PC-3 (cell line): ENCODE data around the genes PPFIA4 and CHI3L1.

GRCh38 chr1:202961940-202962613 is 4.0 kb upstream of the ADIPOR1 start:
- RAMPAGE, long total RNA: no peak

DNA sequence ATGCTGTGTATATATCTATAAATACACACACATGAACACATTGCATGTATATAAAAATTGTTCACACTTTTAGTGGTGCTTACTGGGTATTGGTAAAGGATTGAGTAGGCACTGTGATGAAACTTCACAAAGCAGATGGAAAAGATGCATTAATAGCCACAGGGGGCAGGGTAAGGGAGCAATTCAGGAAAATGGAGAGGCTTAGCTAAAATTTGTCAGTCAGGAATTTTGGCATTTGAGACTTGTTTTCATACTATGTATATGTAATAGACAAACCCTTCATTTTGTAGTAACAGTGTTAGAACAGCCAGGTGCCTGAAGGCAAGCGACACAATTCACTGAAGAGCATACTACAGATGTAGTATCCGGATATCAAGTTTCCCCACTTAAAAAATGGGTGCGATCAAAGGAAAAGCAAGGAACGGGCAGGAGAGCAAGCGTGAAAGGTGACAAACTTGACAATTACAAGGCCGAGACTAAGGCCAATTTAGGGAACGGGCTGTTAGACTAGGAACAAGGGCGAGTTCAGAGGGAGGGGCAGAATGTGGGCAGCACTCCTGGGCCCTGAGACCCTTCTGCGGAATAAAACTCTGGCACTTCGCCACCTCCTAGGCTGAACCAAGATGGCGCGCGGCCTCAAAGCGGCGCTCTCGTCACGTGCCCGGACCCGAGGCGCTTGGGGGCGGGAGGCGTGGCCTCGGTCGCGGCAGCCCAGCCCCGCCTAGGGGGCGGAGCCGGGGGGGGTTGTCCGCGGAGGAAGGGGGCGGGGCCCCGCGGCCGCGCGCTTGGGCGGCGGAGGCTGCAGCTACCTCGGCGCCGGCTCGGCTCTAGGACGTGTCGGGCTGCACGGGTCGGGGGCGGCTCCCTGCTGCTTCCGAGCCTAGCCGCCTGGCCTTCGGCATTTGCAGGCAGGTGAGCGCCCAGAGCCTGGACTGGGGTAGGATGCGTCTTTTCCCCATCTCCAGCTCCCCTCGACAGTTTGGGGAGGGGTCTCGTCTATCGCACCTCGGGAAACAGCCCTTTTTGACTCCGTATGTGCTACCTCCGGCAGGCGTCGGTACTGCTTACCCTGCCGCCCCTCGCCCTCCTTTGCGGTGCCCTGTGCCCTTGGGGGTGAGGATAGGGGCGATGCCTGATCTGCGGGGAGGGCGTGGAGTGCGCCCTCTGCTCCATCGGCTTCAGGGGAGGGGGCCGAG is at the start of gene PPFIA4:
Gene PPFIA4, plus strand, starts transcription at position 774 of the 1,196 bp plus-strand sequence.
- RAMPAGE, long total RNA: start-site peak on the plus strand centred at position 785 of the sequence, 10 bp wide, 10 and 9 reads in 2 replicates

- RAMPAGE, long total RNA: no peak
Measured at GRCh38 chr1:203035470-203036079, 9.3 kb downstream of the PPFIA4 start.

- RAMPAGE, long total RNA: no peak
Measured at GRCh38 chr1:203186420-203187655, at the start of gene CHI3L1. CHI3L1 (minus strand) TSS chr1:203186704.

- RAMPAGE, long total RNA: no peak
Measured at GRCh38 chr1:203280712-203281464, 24.4 kb upstream of the BTG2 start.

- RAMPAGE, long total RNA: no peak
Measured at GRCh38 chr1:203281914-203282733, 23.2 kb upstream of the BTG2 start.

DNA sequence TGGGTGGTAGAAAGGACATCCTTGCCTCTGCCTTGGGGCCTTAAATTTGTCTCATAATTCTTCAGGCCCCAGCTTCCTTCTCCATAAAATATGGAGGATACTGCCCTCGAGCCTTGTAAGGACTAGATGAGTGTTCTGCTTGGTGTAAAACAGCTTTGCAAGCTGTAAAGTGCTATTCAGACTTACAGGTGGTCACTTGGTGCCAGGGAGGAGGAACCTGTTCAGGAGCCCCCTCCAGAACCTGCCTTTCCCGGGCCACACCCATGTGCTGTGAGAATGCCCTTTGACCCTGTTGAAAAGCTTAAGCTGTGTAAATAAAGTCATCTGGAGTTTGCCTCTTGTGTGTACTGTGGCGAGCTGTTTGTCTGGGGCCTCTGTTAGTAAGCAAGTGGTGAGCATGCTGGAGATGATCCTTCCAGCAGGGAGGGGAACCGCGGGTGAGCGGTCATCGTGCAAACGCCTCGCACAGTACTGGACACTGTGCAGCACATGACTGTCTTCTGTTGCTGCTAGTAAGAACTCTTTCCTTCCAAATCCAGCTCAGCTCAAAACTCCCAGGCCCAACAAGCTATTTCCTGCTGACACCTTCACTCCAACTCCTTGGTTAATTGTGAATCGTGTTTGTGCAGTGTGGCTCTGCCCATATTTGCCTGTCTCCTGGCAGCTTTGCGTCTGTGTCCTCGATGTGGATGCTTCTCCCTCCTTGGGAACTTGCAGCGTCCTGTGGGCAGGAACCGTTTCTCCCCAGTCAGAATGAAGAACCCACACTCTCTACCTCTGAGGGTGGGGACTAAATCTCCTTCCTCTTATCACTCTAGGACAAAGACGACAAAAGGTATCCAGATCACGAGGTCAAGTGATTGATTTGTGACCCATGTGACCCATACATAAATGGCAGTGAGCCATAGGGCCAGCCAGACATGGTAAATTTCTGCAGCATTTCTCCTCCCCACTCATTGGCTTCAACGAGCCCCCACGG is 14.0 kb upstream of the BTG2 start:
- RAMPAGE, long total RNA: no peak

- RAMPAGE, long total RNA: no peak
Measured at GRCh38 chr1:203299015-203299563, 6.2 kb upstream of the BTG2 start.

GRCh38 chr1:203306971-203307592 is 1.8 kb downstream of the BTG2 start:
- RAMPAGE, long total RNA: no peak

- RAMPAGE, long total RNA: no peak
Measured at GRCh38 chr1:203316303-203317175, 11.2 kb downstream of the BTG2 start.

DNA sequence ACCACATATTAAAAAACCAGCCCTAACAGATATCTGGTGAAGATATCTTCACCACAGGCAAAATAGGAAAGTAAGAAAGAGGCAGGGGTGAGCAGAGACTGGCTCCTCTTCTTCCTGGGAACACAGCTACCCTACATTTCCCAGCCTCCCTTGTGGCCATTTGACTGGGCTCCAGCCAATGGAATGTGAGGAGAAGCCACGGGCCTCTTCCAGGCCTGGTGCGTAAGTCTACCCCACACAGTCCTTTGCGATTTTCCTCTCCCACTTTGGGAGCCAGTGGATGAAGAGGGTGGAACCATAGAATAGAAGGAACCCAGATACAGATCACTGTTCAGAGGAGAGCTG is 21.8 kb upstream of the FMOD start:
- RAMPAGE, long total RNA: no peak

- RAMPAGE, long total RNA: no peak
Measured at GRCh38 chr1:203464884-203465674, 10.5 kb upstream of the PRELP start.

DNA sequence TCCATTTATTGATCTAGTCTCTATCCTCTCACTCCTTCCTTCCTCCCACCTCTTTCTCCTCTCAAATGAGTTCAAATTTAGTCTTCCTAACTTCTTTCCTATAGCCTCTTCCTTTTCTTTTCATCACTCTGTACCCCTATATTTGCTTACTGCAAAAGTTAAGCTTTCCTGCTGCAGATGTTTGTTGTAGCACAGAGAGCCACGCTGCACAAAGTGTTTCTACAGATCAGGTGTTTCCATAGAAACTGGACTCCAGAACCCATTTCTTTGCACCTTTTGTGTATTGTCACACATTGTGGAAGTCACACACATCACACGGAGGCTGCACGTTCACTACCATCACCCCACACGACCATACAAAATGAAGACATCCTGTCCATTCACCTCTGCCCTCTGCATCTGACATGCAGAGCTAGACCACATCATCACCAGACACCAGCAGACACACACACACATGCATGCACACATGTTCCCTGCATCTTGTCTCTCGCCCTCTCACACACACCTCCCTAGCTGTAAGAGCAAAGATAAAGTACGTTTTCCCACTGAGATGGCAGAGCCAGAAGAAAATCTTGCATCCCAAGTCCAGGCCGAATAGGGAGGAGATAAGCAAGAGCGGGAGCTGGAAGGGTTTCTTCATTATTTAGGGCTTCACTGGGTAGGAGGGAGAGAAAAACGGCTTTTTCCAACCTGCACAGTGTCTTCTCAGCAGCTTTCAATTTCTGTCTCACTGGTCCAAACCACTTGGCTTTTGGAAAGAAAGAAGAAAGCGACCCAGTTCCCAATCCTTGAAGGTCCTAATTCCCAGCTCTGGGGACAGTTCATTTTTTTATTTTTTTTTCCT is 625 bp downstream of the PRELP start:
- RAMPAGE, long total RNA: no peak

GRCh38 chr1:203511587-203512264 is 17.8 kb downstream of the OPTC start:
- RAMPAGE, long total RNA: no peak

GRCh38 chr1:203521217-203521761 is 27.3 kb downstream of the OPTC start:
- RAMPAGE, long total RNA: no peak

DNA sequence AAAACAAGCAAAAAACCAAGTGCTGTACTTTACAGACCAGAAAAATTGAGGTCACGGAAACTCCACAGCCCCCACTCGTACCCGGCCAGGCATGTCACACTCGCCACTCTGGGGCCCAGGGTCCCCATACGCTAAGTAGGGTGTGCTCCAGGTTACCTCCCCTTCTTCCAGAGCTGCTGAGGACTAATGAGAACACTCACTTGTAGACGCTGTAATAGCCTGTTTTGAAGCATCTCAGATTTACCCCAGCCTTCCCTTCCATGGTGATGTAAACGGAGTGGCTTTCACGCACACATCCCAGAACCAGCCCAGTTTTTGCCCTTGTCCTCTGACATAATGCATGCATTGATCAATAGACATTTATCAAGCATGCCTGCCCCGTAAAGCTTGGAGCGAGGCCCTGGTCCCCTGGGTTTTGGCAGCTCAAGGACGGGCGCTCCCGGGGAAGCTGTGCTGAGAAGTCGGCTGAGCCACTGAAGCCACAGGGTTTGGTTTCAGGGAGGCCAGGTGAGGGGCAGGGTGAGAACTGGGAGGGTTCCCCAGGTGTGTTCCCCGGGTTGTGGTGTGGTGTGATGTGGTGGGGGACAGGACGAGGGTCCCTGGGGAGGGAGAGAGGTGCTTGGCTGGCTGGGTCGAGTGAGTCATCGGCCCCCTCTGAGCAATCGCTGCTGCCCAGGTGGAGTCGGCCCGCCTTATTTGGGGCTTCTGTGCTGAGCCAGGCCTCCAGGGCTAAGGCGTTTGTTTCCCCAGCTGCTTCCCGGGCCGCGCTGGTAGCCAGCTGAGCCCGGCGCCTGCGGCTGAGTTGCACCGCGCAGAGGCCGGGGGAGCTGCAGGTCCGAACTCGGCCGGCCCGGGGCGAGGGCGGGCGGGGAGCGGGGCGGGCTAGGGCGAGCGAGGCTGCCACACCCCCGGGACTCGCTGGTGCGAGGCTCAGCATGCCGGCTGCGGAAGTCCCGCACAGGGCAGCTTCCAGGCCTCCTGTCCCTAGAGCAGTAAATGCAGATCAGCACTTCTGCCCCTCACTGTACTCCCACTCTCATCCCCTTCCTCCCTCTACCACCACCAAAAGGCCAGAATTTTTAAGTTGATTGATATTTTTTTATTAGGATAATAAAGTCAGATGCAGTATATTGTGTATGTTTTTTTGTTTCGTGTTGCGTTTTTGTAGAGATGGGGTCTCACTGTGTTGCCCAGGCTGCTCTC is 23.6 kb downstream of the ATP2B4 start:
- RAMPAGE, long total RNA: no peak

DNA sequence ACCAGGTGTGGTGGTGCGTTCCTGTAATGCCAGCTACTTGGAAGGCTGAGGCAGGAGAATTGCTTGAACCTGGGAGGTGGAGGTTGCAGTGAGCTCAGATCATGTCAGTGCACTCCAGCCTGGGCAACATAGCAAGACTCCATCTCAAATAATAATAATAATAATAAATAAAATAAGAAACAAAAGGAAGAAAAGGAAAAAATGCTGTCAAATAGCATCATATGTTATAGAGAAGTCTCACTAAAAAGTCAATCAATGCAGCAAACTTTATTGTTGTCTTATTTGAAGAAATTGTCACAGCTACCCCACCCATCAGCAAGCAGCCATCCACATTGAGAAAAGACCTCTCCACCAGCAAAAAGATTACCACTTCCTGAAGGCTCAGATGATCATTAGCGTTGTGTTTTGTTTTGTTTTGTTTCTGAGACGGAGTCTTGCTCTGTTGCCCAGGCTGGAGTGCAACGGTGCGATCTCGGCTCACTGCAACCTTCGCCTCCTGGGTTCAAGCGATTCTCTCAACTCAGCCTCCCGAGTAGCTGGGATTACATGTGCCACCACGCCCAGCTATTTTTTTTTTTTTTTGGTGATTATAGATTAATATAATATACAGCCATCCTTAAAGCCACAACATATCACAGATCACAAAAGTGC is 29.0 kb downstream of the ATP2B4 start:
- RAMPAGE, long total RNA: no peak

GRCh38 chr1:203663054-203663812 is 36.6 kb downstream of the ATP2B4 start:
- RAMPAGE, long total RNA: no peak

GRCh38 chr1:203667340-203668240 is 41.0 kb downstream of the ATP2B4 start:
- RAMPAGE, long total RNA: no peak

GRCh38 chr1:203808252-203808767 is 12.9 kb downstream of the ZBED6 start:
- RAMPAGE, long total RNA: no peak